Mesothelial cell of epicardium (in vitro differentiated cells): ENCODE measurements around a stretch of chr3.

GRCh38 chr3:195697-196090 lies 869 bp upstream of the CHL1 start:
- PRO-cap: no peak

DNA sequence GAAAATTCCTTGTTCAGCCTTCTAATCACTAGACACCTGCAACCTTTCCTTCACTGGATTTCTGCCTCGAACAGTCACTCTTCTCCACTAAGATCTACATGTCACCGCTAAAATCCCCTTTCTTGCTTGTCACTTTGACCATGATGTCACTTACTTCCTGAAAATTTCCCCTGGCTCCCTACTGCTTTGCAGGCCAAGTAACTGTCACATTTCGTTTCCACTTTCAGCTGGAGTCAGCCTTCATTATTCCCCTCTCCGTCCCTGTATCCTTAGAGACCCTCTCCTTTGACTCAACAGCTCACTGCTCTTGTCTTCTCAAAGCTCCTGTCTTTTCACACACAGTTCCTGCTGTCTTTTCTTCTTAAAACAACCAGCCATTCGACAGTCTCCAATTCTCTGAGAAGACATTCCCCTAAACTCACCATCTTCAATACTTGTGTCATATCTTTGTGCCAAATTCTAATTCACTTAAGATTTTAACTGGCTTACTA lies 15.9 kb downstream of the CHL1 start:
- PRO-cap: no peak

- PRO-cap: no peak
Observed at GRCh38 chr3:1805171-1805709, 293.4 kb upstream of the CNTN4 start.

DNA sequence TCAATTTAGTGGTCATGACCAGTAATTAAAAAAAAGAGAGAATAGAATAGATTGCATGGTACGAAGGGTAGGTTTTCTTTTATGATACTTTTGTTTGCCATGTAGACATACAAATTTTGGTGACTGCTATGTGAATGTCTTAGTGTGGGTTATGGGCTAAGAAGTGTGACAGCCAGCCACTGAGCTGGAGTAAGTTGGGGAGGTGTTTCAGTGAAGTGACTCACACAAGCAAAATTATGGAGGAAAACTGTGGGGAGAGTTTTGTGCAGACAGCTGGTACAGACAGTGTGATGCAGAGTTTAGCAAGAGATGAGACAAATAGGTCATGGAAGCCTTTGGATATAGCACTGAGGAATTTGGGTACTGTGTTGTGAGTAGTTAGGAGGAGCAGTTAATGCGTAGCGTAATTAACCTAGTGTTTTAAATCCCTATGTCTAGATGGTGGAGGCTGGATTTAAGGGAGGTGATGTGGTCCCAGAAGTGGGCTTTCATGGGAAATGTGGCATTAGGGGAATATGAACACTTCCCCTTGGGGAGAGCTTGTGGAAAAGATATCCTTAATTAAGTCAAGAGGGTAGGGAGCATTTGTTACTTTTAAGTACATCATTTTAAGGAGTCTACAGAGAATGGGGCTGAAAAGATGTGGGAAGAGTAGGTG lies 8.4 kb downstream of the TRNT1 start:
- PRO-cap: no peak

DNA sequence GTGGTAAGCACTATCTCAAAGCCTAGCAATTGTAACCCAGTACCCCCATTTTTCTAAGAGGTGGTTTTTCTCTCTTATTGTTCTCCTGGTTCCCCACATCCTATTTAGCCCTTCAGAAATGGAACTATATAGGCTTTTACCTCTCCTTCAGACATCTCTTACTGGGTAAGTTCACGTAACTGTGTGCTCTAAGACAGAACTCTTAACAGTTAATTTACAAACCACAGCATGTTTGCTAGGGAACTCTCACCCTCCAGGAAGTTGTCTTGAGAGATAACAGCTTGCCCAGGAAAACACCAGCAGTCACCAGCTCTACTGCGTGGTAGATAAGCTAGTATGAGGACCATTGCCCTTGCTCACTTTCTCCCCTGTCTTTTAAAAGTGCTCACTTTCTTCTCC lies 12.4 kb upstream of the CRBN start:
- PRO-cap: no peak

DNA sequence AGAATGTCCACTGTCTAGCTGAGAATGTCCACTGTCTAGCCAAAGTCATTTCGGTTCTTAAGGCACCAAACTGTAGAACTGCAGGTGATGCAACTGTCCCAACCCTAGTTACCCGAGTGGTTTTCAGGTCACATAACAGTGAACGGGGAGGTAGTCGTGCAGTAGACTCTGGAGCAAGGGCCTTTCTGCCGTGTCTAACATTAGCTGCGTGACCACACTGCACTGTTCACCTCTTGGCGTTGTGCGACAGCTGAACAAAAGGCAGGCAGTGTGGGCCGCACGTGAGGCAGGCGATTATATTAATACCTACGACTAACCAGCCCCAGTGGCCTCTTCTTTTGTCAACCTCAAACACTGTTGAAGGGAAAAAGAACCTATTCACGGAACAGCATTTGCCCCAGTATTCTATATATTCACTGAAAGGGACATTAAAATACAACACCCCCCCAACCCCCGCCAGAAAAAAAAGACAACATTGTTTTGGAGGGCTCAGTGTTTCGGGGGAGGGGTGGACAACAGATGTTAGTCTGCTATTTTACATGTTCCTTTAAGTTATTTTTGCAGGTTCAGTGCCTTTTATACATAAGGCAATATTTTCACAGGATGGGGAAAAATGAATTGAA lies 2.9 kb downstream of the LRRN1 start:
- PRO-cap: no peak

GRCh38 chr3:4244667-4245272 lies 58.4 kb upstream of the SETMAR start:
- PRO-cap: no peak

DNA sequence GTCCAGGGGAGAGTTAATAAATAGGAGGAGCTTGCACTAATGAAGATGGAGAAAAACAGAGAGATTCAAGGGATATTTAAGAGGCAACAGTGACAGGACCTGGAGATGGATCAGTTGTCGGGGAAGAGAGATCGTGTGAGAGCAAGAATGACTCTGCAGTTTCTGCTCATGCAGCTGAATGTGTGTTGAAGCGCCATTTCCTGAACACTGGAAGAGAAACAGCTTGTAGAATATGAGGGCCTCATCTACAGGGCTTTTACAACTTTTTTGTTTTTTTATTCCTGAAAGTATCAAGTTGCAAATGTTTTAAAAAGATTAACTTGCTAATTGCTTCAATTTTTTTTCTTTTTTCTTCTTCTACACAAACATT lies 37.4 kb downstream of the SETMAR start:
- PRO-cap: no peak

DNA sequence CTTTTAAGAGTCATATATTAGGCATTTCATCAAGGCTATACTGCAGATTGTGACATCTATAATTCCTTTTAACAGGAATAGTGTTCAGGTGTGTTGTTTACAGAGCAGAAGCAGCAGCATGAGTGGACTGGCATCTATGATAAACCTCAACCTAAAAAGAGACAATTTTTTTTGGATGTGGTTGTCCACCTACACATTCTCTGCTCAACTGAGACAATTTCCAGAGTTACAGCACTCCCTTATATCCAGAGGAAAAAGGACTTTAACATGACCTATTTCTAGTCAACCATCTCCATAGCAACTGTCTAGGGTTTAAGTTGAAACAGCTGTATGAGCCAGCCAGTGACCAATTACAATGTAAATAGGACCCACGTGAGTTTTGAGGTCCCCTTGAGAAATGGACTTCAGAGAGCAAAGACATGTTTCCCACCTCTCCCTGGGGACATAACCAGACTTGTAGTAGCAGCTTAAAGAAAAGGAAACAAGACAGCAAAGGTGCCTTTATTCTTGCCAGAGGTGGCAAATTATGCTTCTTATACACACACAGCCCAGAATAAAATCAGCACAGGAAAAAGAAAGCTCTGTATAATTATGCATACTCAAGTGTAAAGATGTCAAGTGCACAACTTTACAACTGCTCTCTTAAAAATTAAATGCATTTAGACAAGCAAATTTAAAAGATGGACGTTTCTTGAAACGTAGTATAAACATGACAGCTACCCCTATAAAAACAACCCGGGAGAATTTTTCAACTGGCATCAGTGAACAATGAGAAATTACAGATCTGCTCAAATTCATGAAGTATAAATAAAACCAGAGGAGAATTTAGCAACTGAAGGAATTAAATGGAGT lies 40.3 kb downstream of the SUMF1 start:
- PRO-cap: no peak

GRCh38 chr3:4580969-4581390 lies 87.8 kb downstream of the ITPR1 start:
- PRO-cap: no peak

GRCh38 chr3:4688330-4688852 lies 195.2 kb downstream of the ITPR1 start:
- PRO-cap: no peak

DNA sequence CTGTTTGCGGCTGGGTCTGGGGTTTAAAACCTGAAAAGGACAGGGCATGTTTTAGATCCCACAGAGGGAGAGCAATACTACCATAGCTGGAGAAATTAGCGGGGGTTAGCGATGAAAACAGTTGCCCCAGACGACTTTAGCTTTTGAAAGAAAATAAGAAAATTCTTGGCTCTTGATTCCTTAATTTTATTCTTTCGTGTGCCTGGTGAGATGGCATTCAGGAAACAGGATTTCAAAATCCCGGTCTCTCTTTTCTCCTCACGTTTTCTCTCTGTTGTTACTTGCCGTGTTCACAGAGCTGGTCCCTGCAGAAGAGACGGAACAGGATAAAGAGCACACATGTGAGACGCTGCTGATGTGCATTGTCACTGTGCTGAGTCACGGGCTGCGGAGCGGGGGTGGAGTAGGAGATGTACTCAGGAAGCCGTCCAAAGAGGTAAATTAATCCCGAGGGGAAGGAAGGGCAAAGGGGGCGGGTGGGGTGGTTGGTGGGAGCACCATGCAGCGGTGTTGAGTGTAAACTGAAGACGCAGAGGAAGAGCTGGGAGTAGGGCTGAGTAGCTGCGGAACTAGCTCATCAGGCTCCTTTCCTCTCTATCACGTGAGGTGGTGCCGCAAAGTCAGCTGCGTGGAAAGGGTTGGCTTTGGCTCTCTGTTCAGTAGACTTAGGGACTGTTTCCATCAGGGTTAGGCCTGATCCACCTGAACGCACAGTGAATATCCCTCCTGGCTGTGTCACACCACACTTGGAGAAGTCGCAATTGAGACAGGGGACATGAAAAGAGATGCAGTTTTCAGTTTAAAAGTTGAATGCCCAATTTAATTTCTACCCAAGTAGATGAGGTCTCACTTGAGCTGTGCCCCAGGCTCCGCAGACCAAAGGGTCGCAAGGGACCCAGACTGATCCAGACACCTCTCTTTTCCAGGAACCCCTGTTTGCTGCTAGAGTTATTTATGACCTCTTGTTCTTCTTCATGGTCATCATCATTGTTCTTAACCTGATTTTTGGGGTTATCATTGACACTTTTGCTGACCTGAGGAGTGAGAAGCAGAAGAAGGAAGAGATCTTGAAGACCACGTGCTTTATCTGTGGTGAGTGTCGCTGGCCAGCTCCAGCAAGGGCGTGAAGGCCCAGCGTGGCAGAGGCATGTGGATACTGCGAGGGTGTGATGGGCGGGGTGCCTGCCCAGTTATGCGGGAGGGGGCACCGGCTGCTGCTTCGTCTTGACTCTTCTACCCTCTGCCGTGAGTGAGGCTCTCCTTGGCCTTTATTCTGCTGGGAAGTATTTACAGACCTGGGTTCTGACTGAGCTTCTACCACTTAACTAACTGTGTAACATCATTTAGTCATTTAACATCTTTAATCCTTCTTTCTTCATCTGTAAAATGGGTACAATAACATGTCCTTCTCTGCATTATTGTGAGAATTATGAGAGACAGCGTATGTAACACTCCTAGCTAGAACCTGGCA lies 164.6 kb upstream of the BHLHE40 start:
- PRO-cap: no peak

- PRO-cap: no peak
Observed at GRCh38 chr3:4899653-4900365, 79.4 kb upstream of the BHLHE40 start.

GRCh38 chr3:4985903-4986431 lies 6.7 kb downstream of the BHLHE40 start:
- PRO-cap: no peak

- PRO-cap: no peak
Observed at GRCh38 chr3:4994758-4995353, 15.6 kb downstream of the BHLHE40 start.

- PRO-cap: no peak
Observed at GRCh38 chr3:5039282-5039577, 60.0 kb downstream of the BHLHE40 start.

- PRO-cap: no peak
Observed at GRCh38 chr3:5138606-5139027, 16.5 kb downstream of the ARL8B start.

DNA sequence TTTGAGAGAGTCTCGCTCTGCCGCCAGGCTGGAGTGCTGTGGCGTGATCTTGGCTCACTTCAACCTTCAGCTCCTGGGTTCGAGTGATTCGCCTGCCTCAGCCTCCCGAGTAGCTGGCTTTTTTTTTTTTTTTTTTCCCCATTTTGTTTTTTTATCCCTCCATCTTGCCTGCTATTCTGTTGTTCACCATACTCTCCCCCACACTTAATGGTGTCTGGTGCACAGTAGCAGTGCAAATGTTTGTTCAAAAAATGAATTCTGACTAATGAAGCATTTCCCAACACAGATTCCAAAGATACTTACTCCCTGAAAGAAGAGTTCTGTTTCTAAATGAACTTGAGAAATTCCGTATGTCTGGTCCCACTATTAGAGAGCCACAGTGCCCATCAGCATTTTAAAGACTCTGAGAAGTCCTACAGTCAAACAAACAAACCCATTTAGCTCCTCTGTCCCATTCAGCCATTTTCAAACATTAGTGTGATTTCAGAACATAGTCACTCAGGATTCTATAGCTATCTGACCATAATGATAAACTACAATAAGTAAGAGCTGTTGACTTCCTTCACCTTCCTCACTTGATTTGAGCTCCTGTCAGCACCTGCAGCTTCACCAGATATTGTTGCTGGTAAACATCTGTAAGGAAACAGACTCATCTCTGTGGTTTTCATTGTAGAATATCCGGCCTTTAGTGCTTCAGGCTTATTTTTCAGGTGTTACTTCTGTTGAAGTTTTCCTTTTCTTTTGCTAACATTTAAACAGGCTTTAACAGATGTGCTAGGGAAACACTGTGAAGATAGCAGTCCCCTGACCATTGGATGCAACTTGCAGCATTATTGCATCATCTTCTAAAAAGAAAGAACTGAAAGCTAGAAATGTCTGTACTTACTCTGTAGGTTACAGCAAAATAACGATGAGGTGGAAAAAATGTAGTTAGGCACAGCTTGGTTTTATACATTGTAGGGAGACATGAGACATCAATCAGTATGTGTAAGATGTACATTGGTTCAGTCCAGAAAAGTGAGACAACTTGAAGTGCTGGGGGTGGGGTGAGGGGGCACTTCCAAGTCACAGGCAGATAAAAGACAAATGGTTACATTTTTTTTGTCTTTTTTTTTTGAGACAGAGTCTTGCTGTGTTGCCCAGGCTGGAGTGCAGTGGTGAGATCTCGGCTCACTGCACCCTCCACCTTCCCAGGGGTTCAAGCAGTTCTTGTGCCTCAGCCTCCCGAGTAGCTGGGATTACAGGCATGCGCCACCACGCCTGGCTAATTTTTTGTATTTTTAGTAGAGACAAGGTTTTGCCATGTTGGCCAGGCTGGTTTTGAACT lies 9.9 kb downstream of the EDEM1 start:
- PRO-cap: no peak

DNA sequence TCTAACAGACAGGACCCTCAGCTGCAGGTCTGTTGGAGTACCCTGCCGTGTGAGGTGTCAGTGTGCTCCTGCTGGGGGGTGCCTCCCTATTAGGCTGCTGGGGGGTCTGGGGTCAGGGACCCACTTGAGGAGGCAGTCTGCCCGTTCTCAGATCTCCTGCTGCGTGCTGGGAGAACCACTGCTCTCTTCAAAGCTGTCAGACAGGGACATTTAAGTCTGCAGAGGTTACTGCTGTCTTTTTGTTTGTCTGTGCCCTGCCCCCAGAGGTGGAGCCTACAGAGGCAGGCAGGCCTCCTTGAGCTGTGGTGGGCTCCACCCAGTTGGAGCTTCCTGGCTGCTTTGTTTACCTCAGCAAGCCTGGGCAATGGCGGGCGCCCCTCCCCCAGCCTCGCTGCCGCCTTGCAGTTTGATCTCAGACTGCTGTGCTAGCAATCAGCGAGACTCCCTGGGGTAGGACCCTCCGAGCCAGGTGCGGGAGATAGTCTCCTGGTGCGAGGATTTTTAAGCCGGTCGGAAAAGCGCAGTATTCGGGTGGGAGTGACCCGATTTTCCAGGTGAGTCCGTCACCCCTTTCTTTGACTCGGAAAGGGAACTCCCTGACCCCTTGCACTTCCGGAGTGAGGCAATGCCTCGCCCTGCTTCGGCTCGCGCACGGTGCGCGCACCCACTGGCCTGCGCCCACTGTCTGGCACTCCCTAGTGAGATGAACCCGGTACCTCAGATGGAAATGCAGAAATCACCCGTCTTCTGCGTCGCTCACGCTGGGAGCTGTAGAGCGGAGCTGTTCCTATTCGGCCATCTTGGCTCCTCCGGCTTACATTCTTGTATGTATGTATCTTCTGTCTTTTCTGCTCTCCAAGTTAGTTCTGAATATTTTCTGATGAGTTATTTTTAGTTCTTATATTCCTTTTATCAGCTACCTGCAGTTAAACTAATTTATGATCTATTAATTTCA lies 370.5 kb upstream of the GRM7 start:
- PRO-cap: no peak

DNA sequence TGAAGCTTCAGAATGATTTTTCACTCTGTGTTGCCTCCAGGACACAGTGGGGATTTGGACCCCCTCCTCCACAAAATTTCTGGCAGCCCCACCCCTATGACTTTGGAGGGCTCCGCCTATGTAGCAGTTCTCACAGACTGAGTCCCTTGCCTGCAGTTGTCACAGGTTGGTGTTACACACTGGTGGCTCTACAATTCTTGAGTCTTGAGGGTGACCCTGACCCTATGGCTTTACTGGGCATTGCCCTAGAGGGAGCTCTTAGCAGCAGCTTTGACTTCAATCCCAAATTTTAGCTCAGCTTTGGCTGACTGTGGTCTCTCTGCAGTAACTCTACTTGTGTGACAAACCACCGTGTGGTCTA lies 644.2 kb downstream of the GRM7 start:
- PRO-cap: no peak